SK-MEL-5 (cell line): Measurements from ENCODE around the genes CACNB1 and PNMT.

GRCh38 chr17:39082448-39083055 lies 68.9 kb downstream of the PLXDC1 start:
RAMPAGE:
- cytosol, long total RNA: no peak
- long total RNA: no peak
- nucleus, long total RNA: no peak

DNA sequence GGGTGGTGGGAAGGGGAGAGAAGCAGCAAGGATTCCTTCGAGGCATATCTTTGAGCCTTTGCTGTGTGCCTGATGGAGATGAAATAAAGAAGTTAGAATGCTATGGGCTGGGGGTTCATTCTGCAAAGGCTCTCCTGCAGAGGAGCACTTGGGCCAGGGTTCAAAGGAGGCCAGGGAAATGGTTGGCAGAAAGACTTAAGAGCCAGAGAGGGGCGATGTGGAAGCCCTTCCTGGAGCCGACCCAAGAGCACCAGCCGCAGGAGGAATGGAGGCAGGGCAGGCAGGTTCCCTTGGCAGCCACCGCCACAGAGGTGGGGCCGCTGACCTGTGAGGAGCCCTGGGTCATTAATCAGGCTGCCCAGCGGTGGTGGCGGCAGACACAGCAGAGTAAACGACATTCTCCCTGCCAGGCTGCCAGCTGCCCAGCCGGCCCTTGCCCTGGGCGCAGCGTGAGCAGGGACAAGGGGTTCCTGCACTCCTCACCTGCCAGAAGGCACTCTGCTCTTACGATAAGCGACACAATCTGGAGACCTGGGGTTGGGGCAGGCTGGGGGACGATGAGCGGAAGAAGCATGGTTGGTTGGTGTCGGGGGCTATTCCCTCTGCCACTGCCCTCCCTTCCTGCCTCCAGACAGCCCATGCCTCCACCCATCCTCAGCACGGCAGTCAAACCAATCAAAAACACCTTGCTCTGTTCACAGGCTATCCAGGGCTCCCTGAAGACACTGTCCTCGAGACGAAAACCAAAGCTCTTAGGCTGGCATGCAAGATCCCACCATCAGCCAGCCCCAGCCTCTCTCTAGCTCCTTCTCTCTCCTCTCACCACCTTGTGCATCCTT lies 40.9 kb downstream of the PLXDC1 start:
RAMPAGE:
- cytosol, long total RNA: no peak
- long total RNA: no peak
- nucleus, long total RNA: no peak

GRCh38 chr17:39137638-39137899 lies 13.9 kb downstream of the PLXDC1 start:
RAMPAGE:
- cytosol, long total RNA: no peak
- long total RNA: no peak
- nucleus, long total RNA: no peak

GRCh38 chr17:39169107-39169315 lies 3.0 kb upstream of the ARL5C start:
RAMPAGE:
- cytosol, long total RNA: no peak
- long total RNA: no peak
- nucleus, long total RNA: no peak

DNA sequence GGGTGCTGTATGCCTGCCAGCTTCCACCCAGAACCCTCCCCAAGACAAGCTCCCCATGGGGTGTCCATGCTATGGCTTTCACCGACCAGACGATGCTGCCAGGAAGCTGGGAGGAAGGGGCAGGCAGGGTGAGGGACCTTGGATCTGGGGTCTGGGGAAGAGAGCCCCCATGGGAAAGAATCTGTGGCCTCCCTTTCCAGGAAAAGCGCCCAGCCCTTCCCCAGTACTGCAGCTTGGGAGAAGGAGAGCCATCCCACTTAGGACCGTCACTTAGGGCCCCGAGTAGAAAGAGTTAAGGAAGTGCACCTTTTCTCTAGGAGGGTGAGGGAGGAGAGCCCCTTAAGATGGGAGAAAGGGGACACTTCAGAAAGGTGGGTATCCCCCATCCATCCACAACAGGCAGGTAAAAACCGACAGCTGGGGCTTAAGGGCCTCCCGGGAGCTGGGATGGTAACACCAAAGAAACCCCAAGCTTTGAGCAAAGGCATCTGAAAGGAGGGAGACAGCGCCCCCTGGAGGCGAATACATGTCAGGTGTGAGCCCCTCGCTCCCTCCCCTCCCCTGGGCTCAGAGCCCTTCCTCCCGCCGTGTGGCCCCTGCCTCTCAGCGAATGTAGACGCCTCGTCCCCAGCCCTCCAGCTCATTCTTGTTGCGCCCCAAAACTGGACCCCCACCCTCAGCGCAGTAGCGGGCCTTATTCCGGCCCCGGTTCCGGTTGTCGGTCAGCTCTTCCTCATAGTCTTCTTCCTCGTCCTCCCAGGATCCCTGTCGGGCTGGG lies 8.8 kb upstream of the ARL5C start:
RAMPAGE:
- cytosol, long total RNA: no peak
- long total RNA: no peak
- nucleus, long total RNA: no peak

GRCh38 chr17:39197464-39198166 lies at the start of gene CACNB1:
TSS of gene CACNB1 (minus strand) at chr17:39197669.
RAMPAGE:
- cytosol, long total RNA: no peak
- long total RNA: no peak
- nucleus, long total RNA: no peak

GRCh38 chr17:39208858-39209482 lies 8.9 kb downstream of the RPL19 start:
RAMPAGE:
- cytosol, long total RNA: no peak
- long total RNA: no peak
- nucleus, long total RNA: no peak

DNA sequence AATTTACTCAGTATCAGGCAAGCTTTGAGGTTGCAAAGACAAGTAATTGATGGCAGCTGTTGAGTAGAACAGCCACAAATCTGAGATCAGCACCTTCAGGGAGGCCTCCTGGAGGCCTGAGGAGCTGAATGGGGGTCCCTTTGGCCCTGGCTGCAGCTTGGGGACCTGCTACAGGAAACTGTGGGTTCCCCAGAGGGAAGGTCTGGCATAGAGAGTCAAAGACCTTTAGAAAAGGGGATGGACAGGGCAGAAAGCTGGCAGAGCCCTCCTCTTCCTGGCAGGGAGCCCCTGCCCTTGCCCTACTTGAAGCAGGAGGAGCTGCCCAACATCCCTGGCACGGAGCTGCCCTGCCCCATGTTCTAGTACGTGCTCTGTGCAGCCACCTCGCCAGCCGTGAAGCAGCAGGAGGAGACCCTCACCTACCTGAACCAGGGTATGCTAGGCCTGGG lies 12.4 kb upstream of the STAC2 start:
RAMPAGE:
- cytosol, long total RNA: no peak
- long total RNA: no peak
- nucleus, long total RNA: no peak

RAMPAGE:
- cytosol, long total RNA: no peak
- long total RNA: no peak
- nucleus, long total RNA: no peak
These were observed 66.4 kb downstream of the FBXL20 start for GRCh38 chr17:39334956-39335425.

DNA sequence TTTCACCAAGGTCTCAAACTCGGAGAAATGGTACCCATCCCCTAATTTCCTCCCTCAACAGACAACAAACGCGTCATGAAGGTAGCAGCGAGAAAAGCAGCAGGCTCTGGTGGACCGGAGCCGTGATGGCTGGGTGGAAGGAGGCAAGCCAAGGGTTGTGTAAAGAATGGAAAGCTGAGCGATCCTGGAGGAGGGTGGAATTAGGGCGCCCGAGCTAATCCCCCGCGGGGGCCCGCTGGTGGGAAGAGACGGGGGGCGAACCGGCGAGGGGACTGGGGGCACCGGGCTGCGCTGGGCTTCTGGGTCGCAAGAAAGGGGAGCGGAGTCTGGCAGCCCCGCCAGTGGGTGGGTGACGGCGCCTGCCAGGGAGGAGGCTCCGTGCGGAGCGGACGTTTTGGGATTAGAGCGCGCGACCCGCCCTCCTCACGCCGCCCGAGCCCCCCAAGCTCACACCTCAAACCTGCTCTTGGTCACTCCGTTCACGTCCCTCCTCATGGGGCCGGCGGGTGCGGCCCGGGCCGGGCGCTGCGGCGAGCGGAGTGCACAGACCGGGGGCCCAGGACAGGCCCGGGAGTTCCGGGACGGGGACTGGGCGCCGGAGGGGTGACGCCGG lies 412 bp downstream of the FBXL20 start:
RAMPAGE:
- cytosol, long total RNA: no peak
- long total RNA: no peak
- nucleus, long total RNA: no peak

DNA sequence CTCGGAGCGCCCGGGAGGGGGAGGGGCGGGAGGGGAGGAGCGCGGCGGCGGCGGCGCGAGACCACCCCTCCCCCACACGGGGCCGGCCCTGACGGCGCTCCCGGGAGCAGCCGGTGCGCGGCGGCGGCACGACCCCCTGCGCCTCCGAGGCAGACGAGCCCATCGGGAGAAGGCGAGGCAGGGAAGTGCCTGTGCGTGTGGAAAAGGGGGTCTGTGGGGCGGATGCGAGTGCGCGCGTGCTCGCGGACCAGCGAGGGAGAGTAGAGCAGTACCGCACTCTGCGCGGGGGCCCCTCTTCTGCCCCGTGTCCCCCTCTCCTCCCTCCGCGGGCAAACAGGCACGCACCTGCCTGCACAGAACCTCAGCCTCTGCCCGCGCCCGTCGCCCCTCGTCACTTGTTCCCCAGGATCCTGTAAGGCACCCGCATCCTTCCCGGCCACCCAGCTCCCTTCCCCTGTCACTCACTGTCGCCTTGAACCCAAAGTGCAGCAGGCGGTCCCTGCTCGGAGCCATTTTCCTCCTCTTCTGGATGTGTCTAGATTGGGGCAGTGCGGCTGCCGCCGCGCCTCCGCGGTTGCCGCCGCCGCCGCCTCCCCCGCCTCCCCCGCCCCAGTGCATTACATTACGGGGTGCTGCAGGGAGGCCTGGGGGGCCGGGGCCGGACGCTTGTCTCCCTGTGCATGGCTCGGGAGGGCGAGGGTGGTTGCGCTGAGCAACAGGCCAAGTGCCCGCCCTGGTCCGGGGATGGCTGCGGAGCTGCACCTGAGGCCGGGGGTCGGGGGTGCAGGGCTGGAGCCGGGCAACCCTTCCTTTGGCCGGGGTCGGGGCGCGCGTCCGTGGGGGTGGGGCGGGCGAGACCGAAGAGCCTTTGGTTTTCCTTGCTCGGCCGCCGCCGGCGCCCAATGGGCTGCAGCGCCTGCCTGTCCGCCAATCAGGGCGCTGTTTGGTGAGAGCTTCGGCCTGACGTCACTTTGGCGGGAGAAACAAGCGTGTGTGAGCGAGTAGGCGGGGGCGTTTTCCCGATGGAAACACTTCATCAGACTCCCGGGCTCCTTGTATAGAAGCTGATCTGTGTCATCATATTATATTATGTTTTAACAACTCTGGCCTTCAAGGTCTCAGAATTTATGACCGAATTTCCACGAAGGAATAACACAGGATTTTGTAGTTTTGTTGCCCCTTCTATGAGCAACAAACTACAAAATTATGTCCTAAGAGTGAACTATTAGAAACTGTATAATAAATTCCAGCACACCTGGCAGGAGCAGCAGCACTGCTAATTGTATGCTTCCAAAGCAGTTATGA lies 734 bp upstream of the FBXL20 start:
RAMPAGE:
- cytosol, long total RNA: start-site peak on the plus strand centred at position 81 of the sequence, 46 bp wide, 80 and 23 reads in 2 replicates
- long total RNA: no peak
- nucleus, long total RNA: start-site peak on the plus strand centred at position 89 of the sequence, 30 bp wide, 49 and 30 reads in 2 replicates

RAMPAGE:
- cytosol, long total RNA: no peak
- long total RNA: no peak
- nucleus, long total RNA: no peak
These were observed 69.7 kb downstream of the CDK12 start for GRCh38 chr17:39530651-39531693.

RAMPAGE:
- cytosol, long total RNA: no peak
- long total RNA: no peak
- nucleus, long total RNA: no peak
These were observed 54.2 kb downstream of the NEUROD2 start for GRCh38 chr17:39553392-39554085.

DNA sequence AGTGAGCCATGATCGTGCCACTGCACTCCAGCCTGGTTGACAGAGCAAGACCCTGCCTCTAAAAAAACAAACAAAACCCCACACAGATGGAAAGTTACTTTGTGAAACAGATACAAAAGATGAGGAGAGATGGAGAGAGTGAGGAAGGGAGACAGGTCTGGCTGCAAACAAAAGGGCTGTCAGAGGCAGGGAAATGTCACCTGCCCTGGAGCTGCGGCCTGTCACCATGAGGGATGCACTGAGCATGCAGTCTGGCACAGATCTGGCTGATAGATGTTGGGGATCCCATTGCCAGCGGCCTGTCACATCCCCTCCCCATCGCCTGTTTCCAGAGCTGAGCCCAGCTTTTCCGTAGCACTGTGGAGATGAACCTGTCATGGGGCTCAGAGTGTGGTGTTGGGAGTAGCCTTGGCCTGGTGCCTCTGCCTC lies 13.8 kb downstream of the STARD3 start:
RAMPAGE:
- cytosol, long total RNA: no peak
- long total RNA: no peak
- nucleus, long total RNA: no peak

GRCh38 chr17:39664662-39665098 lies 469 bp upstream of the TCAP start:
RAMPAGE:
- cytosol, long total RNA: no peak
- long total RNA: no peak
- nucleus, long total RNA: no peak

DNA sequence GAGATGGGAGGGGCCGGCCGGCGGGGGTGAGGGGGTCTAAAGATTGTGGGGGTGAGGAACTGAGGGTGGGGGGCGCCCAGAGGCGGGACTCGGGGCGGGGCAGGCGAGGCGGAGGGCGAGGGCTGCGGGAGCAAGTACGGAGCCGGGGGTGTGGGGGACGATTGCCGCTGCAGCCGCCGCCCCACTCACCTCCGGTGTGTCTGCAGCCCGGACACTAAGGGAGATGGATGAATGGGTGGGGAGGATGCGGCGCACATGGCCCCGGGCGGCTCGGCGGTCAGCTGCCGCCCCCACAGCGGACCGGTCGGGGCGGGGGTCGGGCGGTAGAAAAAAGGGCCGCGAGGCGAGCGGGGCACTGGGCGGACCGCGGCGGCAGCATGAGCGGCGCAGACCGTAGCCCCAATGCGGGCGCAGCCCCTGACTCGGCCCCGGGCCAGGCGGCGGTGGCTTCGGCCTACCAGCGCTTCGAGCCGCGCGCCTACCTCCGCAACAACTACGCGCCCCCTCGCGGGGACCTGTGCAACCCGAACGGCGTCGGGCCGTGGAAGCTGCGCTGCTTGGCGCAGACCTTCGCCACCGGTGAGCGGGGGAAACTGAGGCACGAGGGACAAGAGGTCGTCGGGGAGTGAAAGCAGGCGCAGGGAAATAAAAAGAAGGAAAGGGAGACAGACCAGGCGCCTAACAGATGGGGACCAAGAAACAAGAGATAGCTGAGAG lies at the start of gene PNMT:
PNMT (plus strand) TSS at position 355 of the 717 bp plus-strand sequence.
RAMPAGE:
- cytosol, long total RNA: no peak
- long total RNA: no peak
- nucleus, long total RNA: no peak

RAMPAGE:
- cytosol, long total RNA: no peak
- long total RNA: no peak
- nucleus, long total RNA: no peak
These were observed 1.5 kb downstream of the ERBB2 start for GRCh38 chr17:39701004-39702077.

GRCh38 chr17:39723115-39723546 lies 7.2 kb downstream of the MIEN1 start:
RAMPAGE:
- cytosol, long total RNA: no peak
- long total RNA: no peak
- nucleus, long total RNA: no peak

DNA sequence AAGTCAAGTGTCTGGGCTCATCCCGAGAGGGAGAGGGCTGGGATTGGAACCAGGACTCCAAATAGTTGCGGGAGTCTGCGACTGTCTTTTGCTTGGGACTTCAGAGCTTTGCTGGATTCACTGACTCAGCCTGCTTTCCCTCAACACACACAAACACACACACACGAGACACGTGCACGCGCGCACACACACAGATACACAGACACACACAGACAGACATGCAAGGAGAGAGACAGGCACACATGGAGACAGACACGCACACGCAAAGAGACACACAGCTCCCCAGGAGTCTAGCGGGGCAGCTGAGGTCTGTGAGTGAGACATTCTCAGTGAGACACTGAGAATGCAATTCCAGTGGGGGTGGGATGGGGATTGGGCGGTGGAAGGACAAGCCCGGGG lies 17.7 kb downstream of the GRB7 start:
RAMPAGE:
- cytosol, long total RNA: no peak
- long total RNA: no peak
- nucleus, long total RNA: no peak

DNA sequence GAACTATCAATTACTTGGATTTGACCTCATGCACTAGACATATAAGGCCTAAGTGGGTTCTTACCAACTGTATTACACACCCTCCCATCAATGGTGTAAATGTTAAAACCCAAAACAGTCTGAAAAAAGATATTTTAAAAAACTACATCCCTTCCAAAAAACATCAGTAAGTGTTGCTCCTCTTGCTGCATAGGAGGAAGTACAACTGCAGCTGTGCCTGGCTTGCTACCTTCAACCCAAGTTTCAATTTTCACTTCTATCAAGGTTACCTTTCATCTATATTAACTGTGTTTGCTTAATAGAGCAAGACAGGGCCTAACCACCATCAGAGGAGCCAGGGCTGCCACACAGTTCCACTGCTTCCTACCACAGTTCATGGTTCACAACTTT lies 56.5 kb downstream of the GRB7 start:
RAMPAGE:
- cytosol, long total RNA: no peak
- long total RNA: no peak
- nucleus, long total RNA: no peak